Cardiac septum (tissue), 1 donor: ENCODE measurements around a stretch of chr12.

GRCh38 chr12:133082876-133083563 is 2.3 kb downstream of the ZNF140 start:
- PRO-cap: no peak